Zone of skin (tissue), 1 donor: ENCODE results near the gene LDHB.

- RRBS = no CpG with 5 or more reads among the region's 18 CpGs
These were observed 344.0 kb downstream of the AEBP2 start for GRCh38 chr12:19783184-19783813.

DNA sequence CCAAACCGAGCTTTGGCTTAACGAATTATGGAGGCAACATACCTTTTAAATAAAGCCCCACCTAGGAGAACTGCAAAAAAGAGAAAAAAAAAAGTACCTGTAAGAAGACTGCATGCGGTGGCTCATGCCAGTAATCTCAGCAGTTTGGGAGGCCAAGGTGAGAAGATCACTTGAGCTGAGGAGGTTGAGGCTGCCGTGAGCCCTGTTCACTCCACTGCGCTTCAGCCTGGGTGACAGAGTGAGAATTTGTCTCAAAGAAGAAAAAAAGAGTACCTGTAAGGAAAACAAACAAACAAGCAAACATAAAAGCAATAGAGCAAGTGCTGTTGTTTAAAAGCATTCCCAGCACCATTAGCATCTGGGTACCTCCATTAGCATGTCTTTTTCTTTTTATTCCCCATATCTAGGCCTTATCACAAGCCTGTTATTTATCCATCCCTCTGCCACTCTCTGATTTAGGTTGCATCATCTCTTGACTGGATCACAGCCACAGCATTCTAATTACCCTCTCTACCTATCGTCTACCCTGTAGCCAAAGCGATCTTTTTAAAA, 423.0 kb upstream of the PDE3A start:
- RRBS = no CpG with 5 or more reads among the region's 7 CpGs

DNA sequence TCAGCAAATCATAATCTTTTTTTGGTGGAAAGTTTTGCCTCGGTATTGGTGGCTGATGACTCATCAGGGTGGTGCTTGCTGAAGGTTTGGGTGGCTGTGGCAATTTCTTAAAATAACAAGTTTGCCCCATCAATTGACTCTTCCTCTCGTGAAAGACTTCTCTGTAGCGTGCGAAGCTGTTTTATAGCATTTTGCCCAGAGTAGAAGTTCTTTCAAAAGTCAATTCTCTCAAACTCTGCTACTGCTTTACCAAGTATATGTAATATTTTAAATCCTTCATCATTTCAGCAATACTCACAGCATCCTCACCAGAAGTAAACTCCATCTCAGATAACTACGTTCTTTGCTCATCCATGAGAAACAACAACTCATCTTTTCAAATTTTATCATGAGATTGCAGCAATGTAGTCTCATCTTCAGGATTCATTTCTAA, 19.1 kb downstream of the PYROXD1 start:
- RRBS = no CpG with 5 or more reads among the region's 5 CpGs

DNA sequence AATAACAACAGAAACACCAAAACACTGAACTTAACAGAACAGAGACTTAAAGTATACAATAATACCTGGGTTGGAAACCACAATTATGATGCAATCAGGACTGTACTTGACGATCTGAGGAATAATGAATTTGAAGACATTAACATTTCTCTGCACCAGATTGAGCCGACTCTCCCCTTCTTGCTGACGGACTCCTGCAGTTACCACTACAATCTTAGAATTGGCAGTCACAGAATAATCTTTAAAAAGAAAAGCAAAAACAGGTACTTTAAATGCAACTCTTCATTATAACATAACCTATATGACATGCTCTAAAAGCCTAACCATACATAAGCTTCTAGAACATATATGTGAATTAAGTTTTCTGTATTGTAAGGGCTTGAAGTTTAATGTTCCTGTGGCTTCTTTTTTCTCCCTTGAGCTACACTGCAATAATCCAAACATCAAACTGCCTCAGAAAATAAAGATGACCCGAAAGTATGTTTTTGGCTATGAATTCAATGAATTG, 13.7 kb downstream of the LDHB start:
- RRBS = no CpG with 5 or more reads among the region's 4 CpGs

DNA sequence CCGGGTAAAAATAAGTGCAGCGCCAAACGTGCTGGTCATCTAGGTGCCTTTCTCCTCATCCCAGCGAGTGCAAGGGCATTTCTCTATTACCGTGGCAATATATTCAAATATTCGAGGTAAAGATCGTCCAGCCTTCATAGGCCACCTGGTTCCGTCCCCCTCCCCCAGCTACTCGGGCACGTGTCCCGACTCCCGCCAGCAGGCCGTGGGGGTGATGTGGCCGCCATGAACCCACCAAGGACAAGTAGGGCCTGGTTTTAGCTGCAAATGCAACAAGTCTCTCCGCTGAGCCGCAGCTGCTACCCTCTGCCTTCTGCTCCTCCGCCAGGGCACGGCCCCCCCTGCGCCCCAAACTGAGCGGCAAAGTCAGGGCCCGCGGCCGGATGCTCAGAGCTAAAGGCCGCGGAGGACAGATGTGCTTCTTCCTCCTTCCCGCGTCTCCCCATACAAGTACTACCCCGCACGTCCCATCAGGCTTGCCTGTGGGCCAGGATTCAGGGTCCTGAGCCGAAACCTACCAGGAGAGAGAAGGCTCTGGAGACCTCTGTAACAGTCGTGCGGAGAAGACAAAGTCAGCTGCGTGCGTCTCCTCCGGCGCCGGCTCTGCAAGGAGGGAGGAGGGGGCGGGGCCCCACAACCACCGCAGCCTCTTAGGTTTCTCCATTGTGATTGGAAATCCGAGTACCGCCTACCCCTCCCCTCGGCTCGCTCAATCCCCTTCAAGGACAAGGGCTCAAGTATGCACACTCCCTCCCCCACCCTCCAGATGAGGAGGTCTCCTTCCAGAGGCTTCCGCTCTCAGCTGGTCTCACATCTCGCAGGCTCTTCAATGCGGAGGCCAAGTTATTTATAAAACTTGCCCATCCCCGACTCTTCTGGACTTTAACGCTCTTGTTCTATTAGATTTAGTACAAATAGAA, at the start of gene LDHB:
LDHB (minus strand) TSS at position 610 of the 920 bp plus-strand sequence.
- RRBS = no CpG with 5 or more reads among the region's 48 CpGs

DNA sequence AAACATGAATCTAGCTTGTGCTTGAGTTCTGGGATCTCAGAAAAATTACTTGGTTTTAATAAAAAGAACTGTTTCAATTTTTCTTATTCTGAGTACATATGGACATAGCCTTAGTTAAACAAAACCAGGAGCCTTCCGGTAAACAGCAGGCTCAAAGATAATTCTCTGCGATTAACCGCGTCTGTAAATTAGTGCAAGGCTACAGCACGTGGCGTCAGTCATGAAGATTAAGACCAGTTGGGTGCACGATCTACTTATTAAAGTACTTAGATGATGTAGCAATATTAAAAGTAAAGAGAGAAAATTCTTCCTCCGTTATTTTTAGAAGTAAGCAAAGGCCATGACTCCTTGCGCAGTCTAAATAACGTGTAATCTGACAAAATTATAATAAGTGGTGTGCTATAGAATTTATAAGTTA, 677 bp downstream of the KCNJ8 start:
- RRBS = no CpG with 5 or more reads among the region's 10 CpGs

DNA sequence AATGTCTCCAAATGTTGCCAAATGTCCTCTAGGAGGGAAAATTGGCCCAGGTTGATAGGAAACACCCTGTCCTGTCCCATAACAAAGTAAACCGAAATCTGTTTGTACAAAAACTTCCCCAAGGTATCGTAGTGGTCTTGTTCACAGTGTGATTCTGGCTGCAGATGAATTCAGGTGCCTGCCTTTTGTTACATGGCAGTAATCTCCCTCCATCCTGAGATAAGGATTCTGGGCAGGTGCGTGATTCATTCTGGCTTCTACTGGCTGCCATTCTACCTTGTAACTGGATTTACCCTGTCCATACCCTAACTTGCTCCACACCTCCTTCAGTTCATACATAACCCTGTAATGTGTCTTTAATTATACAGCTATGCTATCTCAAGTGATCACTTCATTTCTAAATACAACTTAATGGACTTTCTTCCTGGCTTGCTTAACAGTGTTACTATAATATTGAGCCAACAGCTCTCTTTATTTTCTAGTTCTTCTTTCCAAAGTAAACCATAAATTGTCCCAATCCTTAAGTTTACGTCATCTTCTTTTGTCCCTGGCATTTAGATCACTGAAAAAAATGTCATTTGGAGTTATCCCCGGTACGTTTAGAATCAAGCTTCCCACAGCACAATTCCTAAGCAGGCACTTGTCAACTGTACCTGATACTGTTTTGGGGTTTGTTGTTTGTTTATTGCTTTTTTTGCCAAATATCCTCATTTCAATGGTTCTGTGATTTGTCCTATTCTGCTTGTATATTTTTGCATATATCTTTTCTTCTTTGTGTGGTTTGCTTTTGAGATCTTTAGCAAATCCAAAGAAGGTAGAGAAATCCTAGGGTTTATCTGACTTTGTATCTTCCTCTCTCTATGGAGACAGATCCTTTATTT, 75.9 kb upstream of the KCNJ8 start:
- RRBS = no CpG with 5 or more reads among the region's 6 CpGs

- RRBS = no CpG with 5 or more reads among the region's 1 CpG
These were observed 48.9 kb downstream of the ABCC9 start for GRCh38 chr12:21892304-21892845.

GRCh38 chr12:21992654-21993359, 51.6 kb upstream of the ABCC9 start:
- RRBS = no CpG with 5 or more reads among the region's 5 CpGs

- RRBS = no CpG with 5 or more reads among the region's 22 CpGs
These were observed 1.2 kb upstream of the ST8SIA1 start for GRCh38 chr12:22335594-22336310.

GRCh38 chr12:23286154-23286802, 661.3 kb downstream of the ETNK1 start:
- RRBS = no CpG with 5 or more reads among the region's 34 CpGs

DNA sequence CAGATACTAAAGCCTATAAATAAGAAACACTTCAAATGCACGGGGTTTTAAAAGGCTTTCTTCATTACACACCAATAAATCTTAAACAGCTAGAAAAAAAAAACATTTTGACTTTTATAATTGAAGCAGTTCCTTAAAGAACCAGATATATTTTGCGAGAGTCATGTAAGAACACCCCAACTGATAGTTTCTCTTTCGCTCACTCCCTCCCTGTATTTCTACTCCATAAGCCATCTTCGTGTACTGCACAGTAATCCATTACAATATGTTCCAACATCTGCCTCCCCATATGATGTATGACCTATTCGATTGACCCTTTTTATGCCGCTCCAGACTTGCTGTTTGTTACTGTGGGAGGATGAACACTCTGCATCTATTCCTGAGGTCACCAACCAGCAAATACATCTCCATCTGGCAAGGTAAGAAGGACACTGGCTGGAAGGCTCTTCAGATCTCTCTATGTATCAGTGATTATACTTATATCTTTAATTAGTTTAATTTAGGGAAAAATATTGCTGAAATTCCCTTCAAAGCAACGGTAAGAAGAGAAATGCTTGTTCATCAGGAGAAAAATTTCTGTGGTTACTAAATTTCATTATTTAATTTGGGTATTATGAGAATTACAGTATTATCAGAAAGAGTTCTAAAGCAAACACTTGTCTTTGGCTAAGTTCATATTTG, 331.6 kb downstream of the SOX5 start:
- RRBS = no CpG with 5 or more reads among the region's 7 CpGs

DNA sequence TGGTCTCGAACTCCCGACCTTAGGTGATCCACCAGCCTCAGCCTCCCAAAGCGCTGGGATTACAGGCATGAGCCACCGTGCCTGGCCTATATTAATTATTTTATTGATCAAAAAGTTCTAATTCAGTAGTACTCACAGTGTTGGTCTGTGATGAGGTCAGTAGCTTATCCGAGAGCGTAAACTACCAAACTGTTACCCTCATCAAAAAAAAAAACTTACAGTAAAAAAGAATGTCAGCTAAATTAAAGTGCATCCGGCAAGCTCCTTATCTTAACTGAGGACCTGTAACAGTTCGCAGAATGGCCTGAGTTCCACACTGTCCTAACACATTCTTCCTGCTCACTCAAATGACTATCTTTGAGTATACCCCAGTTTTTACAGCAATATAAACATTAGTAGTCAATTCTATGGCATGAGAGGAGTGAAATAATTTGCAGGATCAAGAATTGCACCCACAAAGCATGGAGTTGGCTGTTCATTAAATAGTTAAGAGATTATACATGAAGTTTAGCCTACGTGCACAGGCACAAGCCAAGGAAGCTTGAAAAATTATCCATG, 228.1 kb downstream of the SOX5 start:
- RRBS = no CpG with 5 or more reads among the region's 9 CpGs

GRCh38 chr12:24742403-24742877, 206.5 kb downstream of the BCAT1 start:
- RRBS = no CpG with 5 or more reads among the region's 5 CpGs

DNA sequence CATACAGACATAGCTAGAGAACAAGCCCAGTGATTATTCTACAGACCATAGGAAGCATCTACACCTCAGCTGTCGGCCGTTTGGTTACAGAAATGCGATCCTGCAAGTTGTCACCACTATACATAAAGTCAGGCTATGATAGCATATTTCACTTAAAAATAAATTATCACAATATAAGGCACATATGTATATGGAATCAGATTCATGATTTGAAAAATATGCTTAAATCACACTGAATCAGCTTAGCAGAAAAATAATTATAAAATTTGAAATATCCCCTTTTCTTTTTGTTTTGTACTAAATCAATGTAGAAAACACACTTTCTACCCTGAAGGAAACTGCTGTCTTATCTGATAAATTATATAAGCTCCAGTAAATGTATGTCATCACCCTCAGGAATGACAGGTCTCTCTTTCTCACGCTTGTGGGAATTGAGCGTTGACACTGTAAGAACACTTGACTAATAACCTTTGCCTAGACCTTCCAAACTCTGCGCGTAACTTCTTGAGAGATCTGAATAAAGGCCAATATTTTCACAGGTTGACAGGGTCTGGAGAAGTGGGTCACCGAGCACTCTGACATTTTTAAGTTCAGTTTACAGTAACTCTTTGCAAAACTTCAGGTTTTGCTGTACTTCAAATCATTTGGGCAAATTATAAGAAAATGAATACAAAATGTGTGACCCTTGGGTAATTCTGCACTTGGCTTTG, 138.6 kb downstream of the BCAT1 start:
- RRBS = no CpG with 5 or more reads among the region's 8 CpGs

DNA sequence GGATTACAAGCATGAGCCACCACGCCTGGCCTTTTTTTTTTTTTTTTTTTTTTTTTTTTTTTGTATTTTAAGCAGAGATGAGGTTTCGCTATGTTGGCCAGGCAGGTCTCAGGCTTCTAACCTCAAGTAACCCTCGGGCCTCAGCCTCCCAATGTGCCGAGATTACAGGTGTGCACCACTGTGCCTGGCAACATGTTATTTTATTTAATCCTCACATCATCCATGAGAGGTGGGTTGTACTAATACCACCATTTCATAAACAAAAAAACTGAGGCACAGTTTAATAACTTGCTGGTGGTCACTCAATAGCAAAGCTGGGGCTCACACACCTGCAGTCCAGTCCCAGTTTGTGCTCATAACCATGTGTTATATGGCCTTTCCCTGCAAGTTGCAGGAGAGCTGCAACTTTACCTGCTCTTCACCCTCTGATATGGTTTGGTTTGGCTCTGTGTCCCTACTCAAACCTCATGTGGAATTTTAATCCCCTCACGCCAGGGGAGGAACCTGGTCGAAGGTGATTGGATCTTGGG, 15.8 kb downstream of the BCAT1 start:
- RRBS = no CpG with 5 or more reads among the region's 6 CpGs

GRCh38 chr12:25065017-25065332, 12.5 kb downstream of the IRAG2 start:
- RRBS = no CpG with 5 or more reads among the region's 2 CpGs

- RRBS = no CpG with 5 or more reads among the region's 6 CpGs
These were observed 3.4 kb downstream of the KRAS start for GRCh38 chr12:25247300-25247759.

DNA sequence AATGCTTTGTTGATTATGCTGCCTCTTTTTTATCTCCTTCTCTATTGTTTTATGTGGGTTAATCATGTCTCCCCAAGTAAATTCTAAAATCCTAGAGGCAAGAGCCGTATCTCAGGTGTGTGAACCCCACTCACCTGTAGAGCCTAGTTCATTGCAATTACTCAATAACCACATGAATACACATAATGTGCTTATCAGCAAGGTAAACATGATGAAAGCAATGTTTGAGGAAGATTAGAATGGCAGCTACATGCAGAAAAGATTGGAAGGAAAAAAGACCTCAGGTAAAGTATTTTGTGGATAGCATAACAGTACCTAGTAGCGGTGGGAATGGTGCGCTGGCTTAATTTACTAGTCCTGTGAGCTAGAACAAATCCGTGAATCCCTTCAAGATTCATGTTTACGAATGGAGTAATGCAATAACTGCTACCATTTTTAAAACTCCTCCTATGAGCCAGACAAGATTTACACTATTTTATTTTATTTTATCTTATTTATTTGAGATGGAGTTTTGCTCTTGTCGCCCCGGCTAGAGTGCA, 5.3 kb upstream of the KRAS start:
- RRBS = no CpG with 5 or more reads among the region's 7 CpGs

DNA sequence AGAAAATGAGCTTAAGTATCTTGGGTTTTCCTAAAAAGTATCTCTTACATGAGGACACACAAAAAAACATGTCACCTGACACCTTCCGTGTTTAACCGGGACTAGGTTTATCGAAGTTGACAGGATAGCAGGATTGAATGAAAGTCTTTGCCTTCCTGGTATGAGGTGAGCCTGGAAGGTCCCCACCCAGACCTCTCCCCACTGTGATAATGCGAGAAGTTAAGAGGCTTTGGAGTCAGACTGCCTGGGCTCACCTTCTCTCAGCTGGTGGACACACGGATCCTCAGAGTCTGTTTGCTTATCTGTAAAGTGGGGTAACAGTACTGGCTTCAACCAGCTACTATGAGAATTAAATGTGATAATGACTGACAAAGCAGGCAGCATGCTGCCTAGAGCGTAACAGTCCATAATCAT, 133.7 kb upstream of the KRAS start:
- RRBS = no CpG with 5 or more reads among the region's 6 CpGs